ENCODE measurements around a stretch of chr11.

- PRO-cap, result no peak
CAGE:
- cytosol, long polyA plus RNA, result no peak
- long polyA plus RNA, result no peak
- nucleus, long polyA plus RNA, result no peak
These were observed 14.0 kb downstream of the RELT start for GRCh38 chr11:73389992-73390748.

DNA sequence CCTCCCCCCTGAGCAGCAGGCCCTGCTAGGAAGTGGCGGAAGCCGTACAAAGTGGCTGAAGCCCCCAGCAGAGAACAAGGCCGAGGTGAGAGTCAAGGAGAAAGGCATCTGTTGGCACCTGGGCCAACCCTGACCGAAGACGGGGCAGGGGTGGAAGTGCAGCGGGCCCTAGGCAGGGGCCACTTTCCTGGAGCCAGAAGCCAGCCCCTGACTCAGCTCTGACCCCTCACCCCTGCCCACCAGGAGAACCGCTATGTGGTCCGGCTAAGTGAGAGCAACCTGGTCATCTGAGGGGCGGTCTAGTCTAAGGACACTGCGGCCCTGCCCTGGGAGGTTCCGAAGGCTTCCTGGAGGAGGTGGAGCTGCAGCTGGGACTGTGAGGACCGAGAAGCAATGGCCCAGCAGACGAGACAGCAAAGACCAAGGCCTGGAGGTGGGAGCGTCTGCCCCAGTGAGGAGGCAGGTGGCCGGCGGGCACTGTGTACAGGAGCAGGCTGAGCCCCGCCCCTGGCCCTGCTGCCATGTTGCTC, 19.1 kb downstream of the RELT start:
- PRO-cap, result no peak
CAGE:
- cytosol, long polyA plus RNA, result no peak
- long polyA plus RNA, result no peak
- nucleus, long polyA plus RNA, result no peak

- PRO-cap, result no peak
CAGE:
- cytosol, long polyA plus RNA, result no peak
- long polyA plus RNA, result no peak
- nucleus, long polyA plus RNA, result no peak
These were observed 10.6 kb downstream of the PLEKHB1 start for GRCh38 chr11:73657010-73657364.

GRCh38 chr11:73718625-73719182, 42.2 kb downstream of the RAB6A start:
- PRO-cap, result no peak
CAGE:
- cytosol, long polyA plus RNA, result no peak
- long polyA plus RNA, result no peak
- nucleus, long polyA plus RNA, result no peak

DNA sequence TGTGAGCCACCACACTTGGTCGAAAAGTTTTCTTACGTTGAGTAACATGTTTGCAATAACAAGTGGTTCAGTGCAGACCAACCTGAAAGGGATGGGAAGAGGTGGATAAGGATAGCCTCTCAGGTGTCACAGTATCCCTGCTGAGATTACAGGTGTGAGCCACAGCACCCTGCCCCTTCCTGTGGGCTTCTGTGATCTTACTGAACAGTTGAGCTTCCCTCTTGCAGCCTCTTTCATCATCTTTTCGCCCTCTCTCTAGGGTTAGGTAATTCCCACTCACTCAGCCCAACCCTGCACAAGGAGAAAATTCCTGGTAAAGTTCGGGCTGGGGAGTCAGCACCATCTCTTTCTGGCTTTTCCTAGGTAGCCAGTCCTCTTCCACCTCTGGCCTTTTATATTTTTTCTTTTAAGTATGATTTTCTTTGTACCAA, 3.4 kb upstream of the MRPL48 start:
- PRO-cap, result unidirectional peak, plus-strand start at position 296 of the sequence
CAGE:
- cytosol, long polyA plus RNA, result no peak
- long polyA plus RNA, result no peak
- nucleus, long polyA plus RNA, result no peak

DNA sequence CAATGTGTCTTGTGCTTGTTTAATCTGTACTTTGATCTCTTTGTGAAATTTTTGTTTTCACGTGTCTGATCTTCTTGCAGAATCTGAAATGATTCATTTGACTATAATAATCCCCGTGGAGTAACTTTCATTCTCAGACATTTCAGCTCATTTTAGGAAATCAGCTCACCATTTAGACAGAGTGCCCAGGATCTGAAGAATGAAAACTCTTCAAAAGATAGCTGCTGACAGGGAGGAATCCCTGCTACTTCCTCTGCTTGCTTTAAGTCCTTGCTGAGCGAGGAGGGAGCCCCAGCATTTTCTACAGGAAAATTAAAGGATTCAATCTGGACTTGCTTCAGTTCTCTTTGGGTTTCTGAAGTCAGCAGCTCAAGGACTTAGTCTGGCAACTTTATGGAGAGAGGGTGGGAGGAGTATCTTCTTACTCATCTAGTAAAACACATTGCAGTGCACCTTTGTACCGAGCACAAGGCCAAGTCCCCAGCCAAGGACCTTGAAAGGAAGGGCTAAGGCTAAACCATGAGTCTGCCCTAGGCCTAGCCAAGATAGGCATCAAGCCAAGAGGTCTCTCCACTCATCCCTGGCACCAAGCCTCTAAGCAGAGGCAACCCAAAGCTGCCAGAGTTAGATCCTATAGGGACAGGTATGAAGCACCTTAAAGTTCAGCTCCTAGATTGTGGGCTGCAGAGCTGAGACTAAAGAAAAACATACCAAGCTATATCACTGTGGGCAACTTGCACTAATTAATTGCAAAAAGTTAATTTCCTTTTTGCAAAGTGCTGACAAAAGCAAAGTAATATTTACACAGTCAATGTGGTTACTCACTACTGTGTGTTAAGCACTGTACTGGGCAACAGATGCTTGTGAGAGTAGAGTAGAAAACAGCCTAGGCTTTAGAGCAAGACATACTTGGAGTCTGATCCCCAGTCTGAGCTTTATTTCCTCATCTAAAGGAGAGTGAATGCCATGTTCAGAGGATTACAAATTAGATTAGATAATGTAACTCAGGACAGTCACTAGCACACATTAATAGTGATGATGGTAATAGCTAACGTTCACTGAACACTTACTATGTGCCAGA, 7.4 kb downstream of the COA4 start:
- PRO-cap, result no peak
CAGE:
- cytosol, long polyA plus RNA, result no peak
- long polyA plus RNA, result no peak
- nucleus, long polyA plus RNA, result no peak

DNA sequence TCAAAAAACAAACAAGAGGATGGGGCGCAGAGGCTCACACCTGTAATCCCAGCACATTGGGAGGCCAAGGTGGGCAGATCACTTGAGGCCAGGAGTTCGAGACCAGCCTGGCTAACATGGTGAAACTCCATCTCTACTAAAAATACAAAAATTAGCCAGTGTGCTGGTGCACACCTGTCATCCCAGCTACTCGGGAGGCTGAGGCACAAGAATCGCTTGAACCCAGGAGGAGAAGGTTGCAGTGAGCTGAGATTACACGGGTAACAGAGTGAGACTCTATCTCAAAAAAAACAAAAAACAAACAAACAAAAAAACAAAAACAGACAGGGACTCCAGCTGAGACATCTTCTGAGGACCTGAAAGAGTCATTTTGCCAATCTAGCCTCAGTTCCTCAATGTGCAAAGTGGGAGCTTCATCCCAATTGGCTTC, 6.6 kb downstream of the UCP2 start:
- PRO-cap, result no peak
CAGE:
- cytosol, long polyA plus RNA, result no peak
- long polyA plus RNA, result no peak
- nucleus, long polyA plus RNA, result no peak

DNA sequence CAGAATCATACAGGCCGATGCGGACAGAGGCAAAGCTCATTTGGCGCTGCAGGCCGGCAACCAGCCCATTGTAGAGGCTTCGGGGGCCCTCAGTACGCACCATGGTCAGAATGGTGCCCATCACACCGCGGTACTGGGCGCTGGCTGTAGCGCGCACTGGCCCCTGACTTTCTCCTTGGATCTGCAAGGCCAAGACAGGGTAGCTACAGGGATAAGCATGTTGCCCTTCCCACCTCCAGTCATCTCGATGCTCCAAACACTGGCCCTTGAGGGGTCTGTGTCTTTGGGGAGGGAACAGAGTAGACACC, 4.8 kb downstream of the UCP2 start:
- PRO-cap, result no peak
CAGE:
- cytosol, long polyA plus RNA, result no peak
- long polyA plus RNA, result no peak
- nucleus, long polyA plus RNA, result no peak

DNA sequence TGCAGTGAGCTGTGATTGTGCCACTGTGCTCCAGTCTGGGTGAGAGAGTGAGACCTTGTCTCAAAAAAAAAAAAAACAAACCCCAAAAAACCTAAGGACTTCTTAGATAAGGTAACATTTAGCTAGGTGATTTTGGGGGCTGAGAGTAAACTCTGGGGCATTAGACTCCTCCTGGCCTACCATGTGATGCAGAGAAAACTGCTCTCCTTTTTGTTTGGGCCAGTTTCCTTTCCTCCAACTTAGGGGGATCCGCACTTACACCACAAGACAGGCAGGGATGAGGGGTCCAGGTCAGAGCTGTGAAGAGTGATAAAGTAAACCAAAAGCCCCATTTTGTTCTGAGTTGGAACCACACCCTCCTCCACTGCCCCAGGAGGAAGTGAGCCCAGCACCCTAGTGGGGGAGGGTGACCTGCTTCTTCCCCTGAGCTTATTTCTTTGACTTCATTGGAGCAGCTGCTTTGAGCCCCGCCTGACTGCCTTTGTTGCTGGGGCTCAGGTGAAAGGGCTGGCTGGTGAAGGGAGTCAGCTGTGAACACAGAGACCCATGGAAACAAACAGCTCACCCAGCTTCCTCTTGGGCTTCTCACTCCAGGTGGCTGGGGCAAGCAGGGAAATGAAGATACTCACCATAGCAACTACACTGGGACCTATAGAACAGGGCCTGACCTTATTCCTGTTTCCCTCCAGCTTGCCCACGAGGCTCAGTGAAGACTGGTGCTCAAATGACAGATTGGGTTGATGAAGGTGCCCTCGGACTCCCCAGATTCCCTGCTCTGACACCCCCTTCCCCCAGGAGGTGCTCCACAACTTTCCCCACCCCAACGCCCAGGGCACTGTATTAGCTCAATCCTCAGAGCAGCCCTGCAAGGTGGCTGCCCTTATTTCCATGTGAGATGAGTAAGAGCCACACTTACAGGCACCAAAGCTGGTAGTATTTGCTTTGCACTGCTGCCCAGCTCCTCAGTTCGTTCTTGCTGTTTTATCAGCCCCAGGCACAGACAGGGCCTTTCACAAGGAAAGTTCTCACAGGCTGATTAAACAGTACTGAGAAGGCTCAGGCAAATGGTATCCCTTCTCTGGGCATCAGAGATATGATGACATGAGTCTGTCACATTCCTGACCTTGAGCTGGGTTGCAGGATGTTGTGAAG, 2.5 kb downstream of the UCP2 start:
- PRO-cap, result no peak
CAGE:
- cytosol, long polyA plus RNA, result no peak
- long polyA plus RNA, result no peak
- nucleus, long polyA plus RNA, result no peak

DNA sequence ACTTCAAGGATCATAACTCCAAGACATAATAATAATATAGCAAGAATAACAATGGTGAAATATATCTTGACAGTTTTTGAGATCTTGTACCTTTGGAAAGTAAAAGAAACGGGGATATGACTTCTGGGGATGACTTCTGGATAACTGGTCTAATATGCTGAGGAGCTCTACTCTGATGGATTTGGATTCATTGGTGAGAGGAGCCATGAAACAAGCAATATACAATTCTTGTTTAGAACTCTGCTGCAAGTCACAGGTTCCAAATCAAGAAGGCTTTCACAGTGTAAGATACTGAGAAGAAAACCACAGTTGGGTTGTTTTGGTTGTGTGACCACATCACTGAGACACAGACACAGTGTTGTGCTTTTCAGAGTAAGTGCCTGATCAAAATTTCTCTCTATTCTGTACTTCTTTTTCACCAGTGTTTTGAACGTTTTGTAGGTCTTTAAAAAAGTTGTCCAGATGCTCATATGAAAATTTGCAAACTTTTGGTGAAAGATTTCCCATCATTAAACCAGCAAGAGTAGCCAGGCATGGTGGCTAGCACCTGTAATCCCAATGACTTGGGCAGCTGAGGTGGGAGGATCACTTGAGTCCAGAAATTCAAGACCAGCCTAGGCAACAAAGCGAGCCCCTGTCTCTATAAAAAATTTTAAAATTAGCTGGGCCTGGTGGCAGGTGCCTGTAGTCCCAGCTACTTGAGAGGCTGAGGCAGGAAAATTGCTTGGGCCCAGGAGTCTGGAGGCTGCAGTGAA, 13.0 kb downstream of the UCP3 start:
- PRO-cap, result no peak
CAGE:
- cytosol, long polyA plus RNA, result no peak
- long polyA plus RNA, result no peak
- nucleus, long polyA plus RNA, result no peak

- PRO-cap, result no peak
CAGE:
- cytosol, long polyA plus RNA, result no peak
- long polyA plus RNA, result no peak
- nucleus, long polyA plus RNA, result no peak
These were observed 9.6 kb upstream of the UCP3 start for GRCh38 chr11:74018237-74019145.

- PRO-cap, result no peak
CAGE:
- cytosol, long polyA plus RNA, result no peak
- long polyA plus RNA, result no peak
- nucleus, long polyA plus RNA, result no peak
These were observed 49.4 kb downstream of the CHRDL2 start for GRCh38 chr11:74681816-74682256.

DNA sequence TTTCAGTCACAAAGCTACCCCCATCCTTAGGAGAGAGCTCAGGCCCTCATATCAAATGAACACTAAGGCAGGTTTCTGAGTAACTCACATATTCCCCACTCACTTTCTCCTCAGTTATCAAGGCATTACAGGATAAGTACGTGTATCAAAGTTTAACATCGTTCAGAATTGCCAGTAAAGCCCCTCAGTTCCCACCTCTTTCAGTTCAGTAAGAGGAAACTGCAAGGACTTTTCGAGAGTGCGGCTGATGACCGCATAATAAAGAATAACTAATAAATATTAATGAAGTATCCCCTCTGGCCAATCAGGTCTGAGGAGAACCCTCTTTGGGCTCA, 246 bp upstream of the RNF169 start:
- PRO-cap, result bidirectional peak, plus-strand start outside the sequence, minus-strand start at position 260 of the sequence
CAGE:
- cytosol, long polyA plus RNA, result no peak
- long polyA plus RNA, result no peak
- nucleus, long polyA plus RNA, result no peak

- PRO-cap, result no peak
CAGE:
- cytosol, long polyA plus RNA, result no peak
- long polyA plus RNA, result no peak
- nucleus, long polyA plus RNA, result no peak
These were observed 93.0 kb downstream of the RNF169 start for GRCh38 chr11:74841357-74842386.

GRCh38 chr11:75151755-75152730, 1.1 kb downstream of the SLCO2B1 start:
- PRO-cap, result no peak
CAGE:
- cytosol, long polyA plus RNA, result no peak
- long polyA plus RNA, result no peak
- nucleus, long polyA plus RNA, result no peak

DNA sequence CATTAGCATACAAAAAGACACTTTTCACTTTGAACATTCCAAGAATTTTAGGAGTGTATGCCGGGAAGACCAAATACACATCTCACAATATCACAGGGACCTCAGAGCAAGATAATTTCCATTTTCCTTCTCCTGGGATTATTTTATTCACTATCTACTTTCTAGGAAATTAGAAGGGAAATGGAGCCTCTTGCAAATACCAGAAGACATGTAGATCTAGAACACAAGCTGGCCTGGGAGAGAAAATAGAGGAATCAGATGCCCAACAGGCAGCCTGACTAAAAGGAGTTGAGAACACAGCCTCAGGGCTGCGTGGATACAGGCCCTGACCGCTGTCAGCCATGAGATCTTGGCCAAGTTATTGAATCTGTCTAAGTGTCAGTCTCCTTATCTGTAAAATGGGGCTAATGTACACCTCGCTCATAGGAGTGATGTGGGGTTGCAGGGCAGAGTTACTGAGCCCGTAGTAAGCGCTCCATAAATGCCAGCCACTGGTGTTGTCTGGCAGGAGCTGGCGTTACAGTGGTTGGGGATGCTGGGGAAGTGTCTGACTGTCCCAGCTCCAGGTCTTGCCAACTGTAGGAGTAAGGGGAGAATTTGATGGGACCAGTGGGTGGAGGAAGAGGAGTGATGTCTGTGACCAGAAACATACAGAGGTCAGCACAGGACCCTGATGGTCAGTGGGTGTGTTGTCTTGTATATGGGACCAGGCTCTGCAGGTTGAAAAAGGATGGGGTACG, 38.4 kb upstream of the TPBGL start:
- PRO-cap, result no peak
CAGE:
- cytosol, long polyA plus RNA, result no peak
- long polyA plus RNA, result no peak
- nucleus, long polyA plus RNA, result no peak

GRCh38 chr11:75259853-75260510, 19.4 kb downstream of the TPBGL start:
- PRO-cap, result no peak
CAGE:
- cytosol, long polyA plus RNA, result no peak
- long polyA plus RNA, result no peak
- nucleus, long polyA plus RNA, result no peak

- PRO-cap, result no peak
CAGE:
- cytosol, long polyA plus RNA, result no peak
- long polyA plus RNA, result no peak
- nucleus, long polyA plus RNA, result no peak
These were observed 47.8 kb downstream of the ARRB1 start for GRCh38 chr11:75303502-75304132.

GRCh38 chr11:75371838-75372284, 20.4 kb upstream of the ARRB1 start:
- PRO-cap, result no peak
CAGE:
- cytosol, long polyA plus RNA, result no peak
- long polyA plus RNA, result no peak
- nucleus, long polyA plus RNA, result no peak

DNA sequence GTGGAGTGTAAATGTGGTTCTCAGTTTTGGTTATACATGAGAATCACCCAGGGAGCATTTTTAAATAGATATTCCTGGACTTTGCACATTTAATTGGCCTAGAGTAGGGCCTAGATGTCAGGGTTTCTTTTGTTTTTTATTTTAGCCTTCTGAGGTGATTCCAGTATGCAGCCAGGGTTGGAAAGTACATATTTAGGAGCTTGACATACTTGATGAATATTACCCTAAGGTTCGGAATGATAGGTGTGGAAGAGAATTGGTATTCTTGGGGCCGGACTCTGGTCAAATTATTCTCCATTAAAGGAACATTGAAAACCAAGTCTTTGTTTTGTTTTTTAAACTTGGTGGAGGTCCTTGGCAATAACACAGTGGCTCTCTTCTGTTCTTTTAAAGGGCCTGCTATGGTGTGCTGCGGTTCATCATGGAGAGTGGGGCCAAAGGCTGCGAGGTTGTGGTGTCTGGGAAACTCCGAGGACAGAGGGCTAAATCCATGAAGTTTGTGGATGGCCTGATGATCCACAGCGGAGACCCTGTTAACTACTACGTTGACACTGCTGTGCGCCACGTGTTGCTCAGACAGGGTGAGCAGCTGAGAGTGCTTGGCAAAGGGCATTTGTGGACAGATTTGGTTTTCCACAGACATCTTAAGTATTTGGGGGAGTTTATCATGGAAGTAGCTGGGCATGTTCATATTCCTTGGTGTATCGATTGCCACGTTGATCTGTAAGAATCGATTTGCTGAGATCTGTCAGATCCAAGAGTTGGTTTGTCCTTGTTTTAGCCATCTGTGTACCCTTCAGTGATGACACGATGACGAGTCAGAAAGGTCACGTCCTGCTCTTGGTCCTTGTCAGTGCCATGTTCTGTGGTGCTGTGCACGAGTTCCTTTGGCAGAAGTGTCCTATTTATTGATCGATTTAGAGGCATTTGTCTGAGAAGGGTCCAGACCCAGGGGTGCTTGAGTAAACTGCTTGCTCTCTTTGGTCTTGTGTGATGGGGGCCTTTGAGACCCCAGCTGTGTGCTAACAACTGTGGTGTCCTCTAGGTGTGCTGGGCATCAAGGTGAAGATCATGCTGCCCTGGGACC, 4.7 kb downstream of the RPS3 start:
- PRO-cap, result no peak
CAGE:
- cytosol, long polyA plus RNA, result no peak
- long polyA plus RNA, result no peak
- nucleus, long polyA plus RNA, result no peak

Measured in A549 (cell line).